Measurements from ENCODE around the genes MAGEA4, MAGEA2 and ZNF185.

DNA sequence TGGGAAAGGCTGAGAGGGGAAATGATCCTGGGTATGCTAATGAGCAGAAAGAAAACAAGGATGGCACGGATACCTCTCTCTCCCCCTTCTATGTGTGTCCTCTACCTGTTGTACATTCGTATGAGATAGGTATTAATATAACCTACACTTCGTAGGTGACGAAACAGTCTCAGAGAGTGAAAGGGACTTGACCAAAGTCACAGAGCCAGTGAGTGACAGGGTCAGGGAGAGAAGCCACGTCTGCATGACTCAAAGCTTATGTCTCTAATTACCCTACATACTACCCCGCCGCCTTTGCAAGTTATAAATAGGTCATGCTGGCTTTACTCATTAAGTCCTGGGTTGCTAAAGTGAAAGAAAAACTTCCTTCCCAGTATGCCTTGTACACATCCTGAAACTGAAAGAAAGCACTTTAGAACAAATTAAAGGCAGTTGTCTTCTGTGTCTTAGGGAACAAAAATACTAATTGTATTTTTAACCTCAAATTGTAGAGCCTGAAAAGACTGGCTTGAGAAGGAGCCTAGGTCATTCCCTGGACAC, 119.3 kb upstream of the AFF2 start:
- PRO-cap = bidirectional peak, plus-strand start at position 208 of the sequence, minus-strand start at position 217 of the sequence
- CAGE, long polyA plus RNA = no peak

- PRO-cap = no peak
- CAGE, long polyA plus RNA = no peak
Observed at GRCh38 chrX:149521310-149522020, 16.4 kb upstream of the IDS start.

DNA sequence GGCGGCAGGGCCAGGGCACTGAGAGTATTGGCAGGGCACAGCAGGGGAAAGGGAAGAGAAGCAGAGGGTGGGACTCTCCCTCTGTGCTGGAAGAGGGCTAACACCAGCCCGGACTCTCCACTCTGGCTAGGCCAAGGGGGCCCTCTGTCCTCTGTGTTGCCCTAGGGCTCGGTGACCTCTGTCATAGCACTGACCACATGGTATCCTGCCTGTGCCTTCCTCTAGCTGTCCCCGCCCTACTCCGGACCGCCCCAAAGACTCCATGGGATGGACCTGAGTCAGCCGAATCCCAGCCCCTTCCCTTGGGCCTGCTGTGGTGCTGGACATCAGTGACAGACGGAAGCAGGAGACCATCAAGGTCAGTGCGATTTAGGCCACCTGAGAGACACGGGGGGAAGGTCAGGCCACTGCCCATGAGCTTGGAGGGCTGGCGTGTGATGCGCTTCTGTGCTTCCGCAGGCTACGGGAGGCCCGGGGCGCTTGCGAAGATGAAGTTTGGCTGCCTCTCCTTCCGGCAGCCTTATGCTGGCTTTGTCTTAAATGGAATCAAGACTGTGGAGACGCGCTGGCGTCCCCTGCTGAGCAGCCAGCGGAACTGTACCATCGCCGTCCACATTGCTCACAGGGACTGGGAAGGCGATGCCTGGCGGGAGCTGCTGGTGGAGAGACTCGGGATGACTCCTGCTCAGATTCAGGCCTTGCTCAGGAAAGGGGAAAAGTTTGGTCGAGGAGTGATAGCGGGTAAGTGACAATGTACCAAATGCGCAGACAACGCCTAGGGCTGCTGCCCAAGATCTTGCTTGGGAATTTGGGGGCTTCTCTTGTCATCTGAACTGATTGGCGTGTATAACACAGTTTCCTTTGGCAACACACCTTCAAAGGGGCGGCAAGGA, 4.3 kb downstream of the HSFX3 start:
- PRO-cap = no peak
- CAGE, long polyA plus RNA = no peak

GRCh38 chrX:150480662-150481190, 87.7 kb upstream of the MTM1 start:
- PRO-cap = no peak
- CAGE, long polyA plus RNA = no peak

DNA sequence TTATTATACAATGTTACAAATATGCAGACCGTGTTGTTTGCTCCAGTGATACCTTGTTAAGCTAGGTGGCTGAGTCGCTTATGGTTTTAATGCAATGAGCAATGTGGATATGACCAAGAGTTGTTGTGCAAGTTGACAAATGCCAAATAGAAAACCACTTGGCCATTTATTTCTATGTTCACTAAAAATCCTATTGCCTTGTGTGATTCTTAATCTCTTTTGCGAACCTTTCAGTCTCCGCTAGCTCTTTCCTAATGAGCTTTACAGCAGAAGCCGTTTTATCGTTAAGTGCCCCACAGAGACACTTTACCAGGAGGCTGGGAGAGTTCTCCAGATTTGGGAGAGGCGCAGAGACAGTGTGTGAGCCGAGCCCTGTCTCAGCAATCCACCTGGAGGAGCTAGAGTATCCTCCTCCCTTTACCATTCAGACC, 55.0 kb upstream of the MTM1 start:
- PRO-cap = no peak
- CAGE, long polyA plus RNA = no peak

DNA sequence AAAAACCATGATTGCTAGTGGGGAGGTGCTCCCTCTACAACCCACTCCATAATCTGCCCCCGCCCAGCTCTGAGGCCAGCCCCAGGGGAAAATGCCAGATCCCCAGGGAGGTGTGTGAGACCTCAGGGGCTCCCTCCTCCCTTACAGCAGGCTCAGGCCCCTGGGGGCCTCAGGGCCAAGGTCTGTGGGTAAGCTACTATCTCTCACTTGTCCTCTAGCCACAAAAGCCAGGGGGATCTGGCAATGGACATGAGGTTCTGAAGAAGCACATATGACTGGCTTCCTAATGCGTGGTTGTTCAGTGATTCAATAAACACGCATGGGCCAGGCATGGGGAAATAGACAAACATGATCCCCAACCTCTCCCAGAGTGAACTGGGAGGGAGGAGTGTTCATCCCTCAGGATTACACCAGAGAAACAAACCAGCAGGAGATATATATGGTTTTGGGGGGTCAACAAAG, 51.0 kb upstream of the MTM1 start:
- PRO-cap = no peak
- CAGE, long polyA plus RNA = no peak

DNA sequence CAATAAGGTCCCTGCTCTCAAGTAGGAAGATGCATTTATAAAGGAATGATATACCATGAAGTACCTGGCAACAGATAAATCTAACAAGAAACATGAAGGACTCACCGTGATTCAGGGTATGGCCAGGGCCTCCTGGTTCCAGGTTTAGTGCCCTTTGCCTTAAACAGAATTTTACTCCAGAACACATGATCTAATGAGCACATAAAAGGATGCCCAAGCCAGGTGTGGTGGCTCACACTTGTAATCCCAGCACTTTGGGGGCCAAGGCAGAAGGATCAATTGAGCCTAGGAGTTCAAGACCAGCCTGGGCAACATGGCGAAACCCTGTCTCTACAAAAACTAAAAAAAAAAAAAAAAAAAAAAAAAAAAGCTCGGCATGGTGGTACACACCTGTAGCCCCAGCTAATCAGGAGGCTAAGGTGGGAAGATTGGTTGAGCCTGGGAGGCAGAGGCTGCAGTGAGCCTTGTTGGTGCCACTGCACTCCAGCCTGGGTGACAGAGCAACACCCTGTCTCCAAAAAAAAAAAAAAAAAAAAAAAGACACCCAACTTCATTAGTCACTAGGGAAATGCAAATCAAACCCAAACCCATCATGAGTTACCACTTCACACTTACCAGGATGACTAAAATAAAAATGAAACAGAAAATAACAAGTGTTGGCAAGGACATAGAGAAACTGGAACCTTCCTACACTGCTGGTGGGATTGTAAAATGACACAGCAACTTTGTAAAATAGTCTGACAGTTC, 18.9 kb downstream of the CD99L2 start:
- PRO-cap = no peak
- CAGE, long polyA plus RNA = no peak

DNA sequence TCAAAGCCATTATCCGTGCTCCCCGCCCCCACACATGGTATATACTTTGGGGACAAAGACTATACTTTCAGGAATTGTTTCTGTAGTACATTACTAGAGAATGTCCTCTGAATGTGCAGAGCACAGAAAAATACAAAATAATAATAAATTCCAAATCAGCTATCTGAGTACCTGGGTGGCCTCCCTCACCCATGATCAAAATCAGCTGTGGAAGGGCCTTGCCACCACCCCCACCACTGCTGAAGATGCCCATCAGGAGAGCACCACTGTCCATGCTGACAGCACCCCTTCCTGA, 3.5 kb upstream of the CD99L2 start:
- PRO-cap = no peak
- CAGE, long polyA plus RNA = no peak

- PRO-cap = no peak
- CAGE, long polyA plus RNA = no peak
Observed at GRCh38 chrX:150966069-150966408, 17.1 kb upstream of the HMGB3 start.

GRCh38 chrX:150966535-150966774, 16.7 kb upstream of the HMGB3 start:
- PRO-cap = no peak
- CAGE, long polyA plus RNA = no peak

DNA sequence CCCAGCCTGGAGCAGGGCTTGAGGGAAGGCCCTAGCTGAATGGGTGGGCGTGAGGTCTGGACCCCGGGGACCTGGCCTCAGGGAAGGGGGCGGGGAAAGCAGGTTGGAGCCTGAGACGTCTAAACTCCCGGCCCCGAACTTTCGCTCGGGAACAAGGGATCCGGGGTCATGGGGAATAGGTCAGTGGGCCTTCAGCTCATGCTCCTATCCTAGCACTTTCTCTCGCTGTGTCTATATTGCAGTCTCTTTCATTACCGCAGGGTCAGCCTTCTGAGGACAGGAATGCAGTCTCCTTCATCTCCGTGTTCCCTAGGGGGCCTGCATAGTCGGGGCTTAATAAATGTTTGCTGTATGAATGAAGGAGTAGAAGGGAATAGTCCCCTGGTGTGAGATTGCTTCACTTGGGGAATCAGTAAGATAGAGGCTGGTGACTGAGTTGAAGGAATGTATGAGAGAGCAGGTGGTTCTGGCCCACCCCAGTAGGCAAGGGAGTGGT, 443 bp downstream of the VMA21 start:
- PRO-cap = no peak
- CAGE, long polyA plus RNA = no peak

DNA sequence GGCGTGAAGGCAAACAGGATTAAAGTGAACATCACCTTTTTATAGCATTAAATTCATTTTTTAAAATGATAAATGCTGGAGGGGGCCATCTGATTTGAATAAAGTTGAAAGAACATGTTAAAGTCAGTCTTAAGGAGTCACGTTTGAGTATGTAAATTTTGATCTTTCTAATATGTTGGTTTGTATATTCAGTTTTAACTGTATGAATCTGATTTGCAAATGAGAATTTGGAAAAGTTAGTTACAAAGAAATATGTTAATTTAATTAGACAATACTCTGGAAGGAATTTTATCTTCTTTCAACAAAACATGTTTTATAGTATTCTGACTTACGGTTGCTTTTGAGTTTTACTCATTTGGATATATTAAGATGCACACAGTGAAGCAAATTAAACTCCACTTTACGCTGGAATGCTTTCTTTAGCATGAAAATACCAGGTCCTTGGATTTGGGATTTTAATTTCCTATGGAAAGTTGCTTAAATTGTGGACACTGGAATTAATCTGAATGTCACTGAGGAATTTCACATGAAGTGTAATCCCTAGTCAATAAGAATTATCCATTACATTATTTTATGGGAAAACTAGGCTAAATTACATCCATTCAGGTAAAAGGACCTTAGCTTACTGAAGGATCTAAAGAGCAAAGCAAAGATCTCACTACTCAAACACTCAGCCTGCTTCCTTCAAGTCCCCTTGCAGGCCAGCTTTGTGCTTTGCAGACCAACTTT, 8.2 kb downstream of the VMA21 start:
- PRO-cap = no peak
- CAGE, long polyA plus RNA = no peak

DNA sequence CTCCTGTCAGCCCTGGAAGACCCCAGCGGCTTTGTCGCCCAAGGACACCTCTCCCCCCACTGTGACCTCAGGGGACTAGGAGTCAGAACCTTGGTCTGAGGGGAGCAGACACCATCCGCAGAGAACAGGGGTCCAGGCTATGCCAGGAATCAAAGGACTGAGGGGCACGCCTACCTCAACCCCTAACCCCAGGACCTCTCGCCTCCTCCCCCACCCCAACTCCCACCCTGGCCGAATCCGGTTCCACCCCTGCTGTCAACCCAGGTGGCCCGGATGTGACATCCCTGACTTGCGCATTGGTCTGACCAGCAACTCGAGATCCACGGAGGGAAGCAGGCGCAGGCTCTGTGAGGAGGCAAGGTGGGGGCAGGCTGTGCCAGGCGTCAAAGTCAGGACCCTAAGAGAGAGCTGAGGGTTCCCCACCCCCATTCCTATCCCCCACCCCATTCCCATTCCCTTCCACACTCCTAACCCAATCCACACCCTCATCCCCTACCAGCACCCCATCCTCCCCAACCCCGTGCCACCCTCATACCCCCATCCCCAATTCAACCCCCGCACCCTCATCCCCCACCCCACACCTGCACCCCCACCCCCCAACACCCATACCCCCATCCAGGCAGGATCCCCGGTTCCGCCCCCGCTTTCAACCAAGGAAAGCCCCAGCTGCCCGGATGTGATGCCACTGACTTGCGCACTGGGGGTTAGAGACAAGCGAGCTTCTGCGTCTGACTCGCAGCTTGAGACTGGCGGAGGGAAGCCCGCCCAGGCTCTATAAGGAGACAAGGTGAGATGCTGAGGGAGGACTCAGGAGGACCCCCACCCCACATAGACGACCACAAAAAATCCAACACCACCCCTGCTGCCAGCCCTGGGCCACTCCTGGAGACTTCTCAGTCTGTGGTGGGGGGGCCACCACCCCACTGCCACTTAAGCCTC, at the start of gene MAGEA4:
Gene MAGEA4, plus strand, starts transcription at position 707 of the 939 bp plus-strand sequence.
- PRO-cap = no peak
- CAGE, long polyA plus RNA = no peak

DNA sequence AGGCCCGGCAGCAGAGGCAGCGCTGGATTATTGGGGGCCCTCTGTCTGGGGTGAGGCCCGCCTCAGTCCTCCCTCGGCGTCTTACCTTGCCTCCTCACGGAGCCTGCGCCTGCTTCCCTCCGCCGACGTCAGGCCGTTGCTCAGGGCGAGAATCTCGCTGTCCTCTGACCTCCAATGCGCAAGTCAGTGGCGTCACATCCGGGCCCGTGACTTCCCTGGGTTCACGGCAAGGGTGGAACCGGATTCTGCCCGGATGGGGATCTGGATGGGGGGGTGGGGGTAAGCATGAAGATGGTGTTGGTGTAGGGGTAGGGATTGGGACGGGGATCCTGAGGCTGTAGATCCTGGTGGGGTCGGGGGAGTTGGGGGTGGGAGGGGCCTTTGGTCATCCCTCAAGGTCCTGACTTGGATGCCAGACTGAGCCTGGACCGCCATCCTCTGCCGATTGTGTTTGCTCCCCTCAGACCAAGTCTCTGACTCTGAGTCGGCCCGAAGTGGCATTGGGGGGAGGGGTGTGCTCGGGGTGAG, at the start of gene MAGEA2:
Gene MAGEA2, minus strand, starts transcription at position 140 of the 528 bp plus-strand sequence.
- PRO-cap = no peak
- CAGE, long polyA plus RNA = no peak

GRCh38 chrX:152897728-152898531, at the start of gene ZNF185:
ZNF185 (plus strand) TSS chrX:152898067.
- PRO-cap = no peak
- CAGE, long polyA plus RNA = no peak

- PRO-cap = no peak
- CAGE, long polyA plus RNA = no peak
Observed at GRCh38 chrX:152918676-152919107, 20.8 kb downstream of the ZNF185 start.

GRCh38 chrX:152945099-152945942, 47.5 kb downstream of the ZNF185 start:
- PRO-cap = no peak
- CAGE, long polyA plus RNA = no peak

DNA sequence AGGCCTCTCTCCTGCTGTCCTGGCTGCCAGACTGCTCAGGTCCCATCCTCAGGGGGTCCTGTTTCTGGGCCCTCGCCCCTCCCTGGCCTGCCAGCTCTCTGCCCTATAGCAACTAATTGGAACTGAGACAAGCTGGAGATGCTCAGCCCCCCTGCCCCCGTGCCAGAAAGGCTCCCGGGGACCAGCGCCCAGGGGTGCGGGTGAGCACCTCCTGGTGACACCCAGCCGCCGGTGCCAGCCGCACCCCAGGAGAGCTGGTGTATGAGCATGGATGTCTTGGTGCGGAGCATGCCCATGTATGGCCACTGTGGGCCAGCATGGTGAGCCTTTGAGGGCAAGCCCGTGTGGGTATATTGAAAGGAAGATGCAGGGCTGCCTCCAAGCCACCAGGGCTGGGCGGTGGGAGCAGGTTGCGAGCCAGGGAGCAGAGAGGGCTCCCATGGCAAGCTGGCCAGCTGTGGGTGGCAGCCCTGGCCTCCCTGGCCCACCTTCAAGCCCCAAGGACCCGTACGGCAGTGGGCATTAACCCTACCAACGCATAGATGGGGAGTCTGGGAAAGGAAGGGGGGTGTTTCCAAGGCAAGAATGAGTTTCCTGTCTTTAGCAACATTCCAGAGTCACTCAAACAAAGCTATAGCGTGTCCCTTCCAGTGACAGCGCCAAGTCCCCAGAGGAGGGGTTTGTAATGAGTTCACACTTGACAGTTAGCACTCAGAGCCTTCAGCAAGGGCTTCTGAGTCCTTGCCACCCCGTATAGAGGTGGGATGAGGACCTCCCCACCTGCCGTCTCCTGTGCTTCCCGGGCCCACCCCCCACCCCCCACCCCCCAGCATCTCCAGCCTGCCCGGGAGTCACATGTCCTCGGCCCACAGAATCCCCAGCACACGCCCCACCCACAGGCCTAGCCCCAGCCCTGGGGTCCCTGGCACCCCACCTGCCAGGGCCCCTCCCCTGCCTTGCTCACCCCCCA, 1.6 kb downstream of the BGN start:
- PRO-cap = no peak
- CAGE, long polyA plus RNA = no peak

DNA sequence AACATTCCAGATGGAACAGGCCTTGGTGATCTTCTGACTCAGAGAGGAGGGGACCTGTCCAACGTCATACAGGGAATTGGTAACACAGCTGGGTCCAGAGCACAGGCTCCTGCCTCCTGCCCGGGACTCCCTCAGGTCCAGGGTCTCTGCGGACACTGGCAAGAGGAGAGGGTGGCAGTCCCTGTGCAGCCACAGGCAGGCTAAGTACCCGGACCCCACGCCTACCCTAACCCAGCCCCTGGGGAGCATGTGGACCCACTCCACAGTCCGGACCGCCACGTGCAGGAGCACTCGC, 10.3 kb downstream of the CCNQ start:
- PRO-cap = no peak
- CAGE, long polyA plus RNA = no peak

DNA sequence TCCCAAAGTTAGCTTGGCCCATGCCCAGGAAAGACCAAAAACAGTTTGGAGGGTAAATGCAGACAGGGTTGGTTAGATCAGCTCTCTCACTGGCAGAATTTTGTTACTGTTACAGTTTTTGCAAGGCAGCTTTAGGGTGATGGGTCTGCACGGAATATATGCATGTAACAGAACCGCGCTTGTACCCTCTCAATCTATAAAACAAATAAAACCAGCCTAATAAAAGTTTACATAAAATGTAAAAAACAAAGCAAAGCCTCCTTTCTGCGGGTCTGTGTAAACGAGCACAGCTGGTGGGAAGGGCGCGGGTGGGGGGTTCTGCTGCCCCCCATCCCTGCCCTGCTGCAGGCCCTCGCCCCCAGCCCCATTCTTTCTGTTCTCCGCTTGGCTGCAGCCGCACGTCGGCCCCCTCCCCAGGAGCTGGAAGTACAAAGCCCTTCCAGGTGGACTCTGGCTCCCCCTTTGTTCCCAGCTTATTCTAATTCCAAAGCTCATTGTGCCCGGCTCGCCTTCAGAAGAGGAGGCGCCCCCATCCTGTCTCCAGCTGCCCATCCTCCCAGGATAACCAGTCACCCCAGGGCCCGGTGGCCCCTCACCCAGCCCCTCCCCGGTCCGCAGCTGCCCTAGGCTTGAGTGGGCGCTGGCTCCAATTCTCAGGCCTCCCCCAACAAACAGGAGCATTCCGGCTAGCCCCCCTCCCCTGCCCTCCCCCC, 3.4 kb upstream of the SLC6A8 start:
- PRO-cap = no peak
- CAGE, long polyA plus RNA = no peak